ReNcell CX (cell line): Measurements from ENCODE around the genes LITAF and TXNDC11.

- PRO-cap, result no peak
These were observed 8.4 kb downstream of the CIITA start for GRCh38 chr16:10885333-10885941.

DNA sequence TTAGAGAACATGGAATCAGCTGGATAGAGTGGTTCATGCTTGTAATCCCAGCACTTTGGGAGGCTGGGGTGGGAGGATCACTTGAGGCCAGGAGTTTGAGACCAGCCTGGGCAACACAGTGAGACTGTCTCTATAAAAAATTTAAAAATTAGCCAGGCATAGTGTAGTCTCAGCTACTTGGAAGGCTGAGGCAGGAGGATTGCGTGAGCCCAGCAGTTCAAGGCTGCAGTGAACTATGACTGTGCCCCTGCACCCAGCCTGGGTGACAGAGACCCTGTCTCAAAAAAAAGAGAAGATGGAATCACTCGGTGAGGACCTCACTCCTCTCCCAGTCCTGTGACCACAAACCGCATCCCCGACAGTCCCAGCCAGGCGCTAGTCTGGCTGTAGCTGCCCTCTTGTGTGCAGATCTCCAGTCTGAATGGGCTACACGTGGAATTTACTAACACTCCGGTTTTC lies 11.2 kb downstream of the DEXI start:
- PRO-cap, result no peak

GRCh38 chr16:10940461-10941338 lies 1.6 kb downstream of the DEXI start:
- PRO-cap, result no peak

DNA sequence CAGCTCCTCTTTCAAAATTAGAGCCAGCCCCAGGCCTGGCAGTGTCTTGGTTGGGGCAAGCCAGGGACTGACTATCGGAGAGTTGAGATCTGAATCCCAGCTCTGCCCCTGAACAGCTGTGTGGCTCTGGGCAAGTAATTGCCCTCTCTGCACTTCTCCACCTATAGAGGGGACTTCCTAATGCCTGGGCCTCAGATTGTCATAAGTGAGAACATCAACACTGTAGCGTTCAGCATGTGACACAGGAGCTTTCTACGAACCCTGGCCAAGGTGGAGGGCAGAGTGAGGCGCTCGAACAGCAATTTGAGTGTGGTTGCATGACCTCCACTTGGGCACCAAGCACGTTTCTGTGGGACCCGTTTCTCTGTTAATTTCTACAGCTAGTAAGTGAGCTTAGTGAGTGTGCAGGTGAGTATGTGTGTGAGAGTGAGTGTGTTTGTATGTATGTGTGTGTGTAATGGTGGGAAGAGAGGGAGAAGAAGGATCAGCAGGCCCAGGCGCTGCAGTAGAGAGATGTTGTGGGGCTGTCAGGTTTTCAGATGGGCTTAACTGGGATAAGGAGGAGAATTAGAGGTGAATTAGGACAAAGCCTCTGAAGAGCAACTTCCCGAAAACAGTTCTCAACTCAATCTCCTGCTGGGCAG lies 63.1 kb downstream of the CLEC16A start:
- PRO-cap, result no peak

GRCh38 chr16:11082397-11082979 lies 138.1 kb downstream of the CLEC16A start:
- PRO-cap, result no peak

DNA sequence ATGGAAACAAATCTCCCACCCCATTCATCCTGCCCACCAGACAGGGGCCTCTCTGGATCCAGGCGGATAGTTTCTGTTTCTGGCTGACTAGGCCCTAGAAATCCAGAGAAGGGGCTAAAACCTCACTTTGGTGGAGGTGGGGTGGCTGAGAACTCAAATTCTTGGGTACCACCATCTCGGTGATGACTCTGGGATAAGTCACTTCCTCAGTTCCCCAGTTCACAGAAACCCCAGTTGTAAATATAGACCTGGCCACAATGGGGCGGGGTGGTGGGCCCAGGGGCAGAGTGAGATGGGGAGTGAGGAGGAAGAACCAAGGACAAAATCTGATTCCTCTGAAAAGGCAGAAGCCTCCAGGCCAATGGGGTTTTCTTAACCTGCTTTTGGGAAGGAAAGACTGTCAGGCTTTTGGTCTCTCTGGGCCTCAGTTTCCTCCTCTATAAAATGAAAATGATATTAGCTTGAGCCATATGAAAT lies 22.0 kb downstream of the SOCS1 start:
- PRO-cap, result no peak

GRCh38 chr16:11234623-11235213 lies 21.3 kb downstream of the SOCS1 start:
- PRO-cap, result no peak

GRCh38 chr16:11238441-11238665 lies 17.7 kb downstream of the SOCS1 start:
- PRO-cap, result no peak

DNA sequence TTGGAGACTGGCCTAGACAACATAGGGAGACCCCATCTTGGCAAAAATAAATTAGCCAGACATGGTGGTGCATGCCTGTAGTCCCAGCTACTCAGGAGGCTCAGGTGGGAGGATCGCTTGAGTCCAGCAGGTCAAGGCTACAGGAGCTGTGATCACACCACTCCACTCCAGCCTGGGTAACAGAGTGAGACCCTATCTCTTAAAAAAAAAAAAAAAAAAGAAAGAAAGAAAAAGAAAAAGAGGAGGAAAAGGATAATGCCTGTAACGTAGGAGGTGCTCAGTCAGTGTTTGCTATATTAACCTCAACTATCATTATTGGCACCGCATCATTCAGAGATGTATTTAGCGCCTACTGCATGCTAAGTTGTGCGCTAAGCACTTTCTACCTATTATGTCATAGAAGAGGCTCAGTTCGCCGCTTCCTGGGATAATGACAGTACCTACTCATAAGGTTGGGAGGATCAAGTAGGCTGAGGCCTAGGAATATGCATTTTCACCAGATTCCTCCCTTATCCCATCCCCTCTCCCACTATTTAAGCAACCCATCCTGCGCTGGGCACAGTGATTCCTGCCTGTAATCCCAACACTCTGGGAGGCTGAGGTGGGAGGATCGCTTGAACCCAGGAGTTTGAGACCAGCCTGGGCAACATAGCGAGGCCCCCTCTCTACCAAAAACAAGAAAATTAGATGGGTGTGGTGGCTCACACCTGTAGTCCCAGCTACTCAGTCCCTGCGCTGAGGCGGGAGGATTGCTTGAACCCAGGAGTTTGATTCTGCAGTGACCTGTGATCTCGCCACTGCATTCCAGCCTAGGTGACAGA lies 4.8 kb downstream of the SOCS1 start:
- PRO-cap, result no peak

- PRO-cap, result no peak
These were observed 2.8 kb upstream of the SOCS1 start for GRCh38 chr16:11258527-11259508.

GRCh38 chr16:11313123-11313757 lies 32.0 kb upstream of the RMI2 start:
- PRO-cap, result no peak

DNA sequence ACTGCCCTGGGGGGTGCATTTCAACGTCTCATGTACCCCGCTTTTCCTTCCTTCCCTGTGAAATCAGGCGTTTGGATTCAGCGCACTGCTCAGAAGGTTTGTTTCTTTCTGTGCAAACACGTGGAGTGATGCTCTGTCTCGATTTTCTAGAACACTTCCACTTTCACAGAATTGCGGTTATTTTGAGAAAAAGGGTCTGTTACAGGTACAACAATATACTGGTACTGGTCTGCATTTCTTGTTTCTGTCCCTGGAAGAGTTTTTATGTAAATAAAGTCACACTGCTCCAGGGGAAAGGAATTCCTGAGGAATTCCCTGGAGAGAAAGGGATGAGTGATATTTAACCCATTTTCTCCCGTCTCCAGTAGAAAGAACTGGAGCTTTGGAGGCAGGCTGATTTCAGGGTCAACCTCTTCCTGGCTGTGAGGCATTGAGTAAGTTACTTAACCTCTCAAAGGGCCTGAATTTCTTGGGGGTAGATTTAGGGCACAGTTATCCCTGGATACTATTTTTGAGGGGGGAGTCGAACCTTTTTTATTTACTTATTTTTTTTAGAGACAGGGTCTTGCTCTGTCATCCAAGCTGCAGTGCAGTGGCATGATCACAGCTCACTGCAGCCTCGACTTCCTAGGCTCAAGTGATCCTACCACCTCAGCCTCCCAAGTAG lies 16.1 kb upstream of the RMI2 start:
- PRO-cap, result no peak

DNA sequence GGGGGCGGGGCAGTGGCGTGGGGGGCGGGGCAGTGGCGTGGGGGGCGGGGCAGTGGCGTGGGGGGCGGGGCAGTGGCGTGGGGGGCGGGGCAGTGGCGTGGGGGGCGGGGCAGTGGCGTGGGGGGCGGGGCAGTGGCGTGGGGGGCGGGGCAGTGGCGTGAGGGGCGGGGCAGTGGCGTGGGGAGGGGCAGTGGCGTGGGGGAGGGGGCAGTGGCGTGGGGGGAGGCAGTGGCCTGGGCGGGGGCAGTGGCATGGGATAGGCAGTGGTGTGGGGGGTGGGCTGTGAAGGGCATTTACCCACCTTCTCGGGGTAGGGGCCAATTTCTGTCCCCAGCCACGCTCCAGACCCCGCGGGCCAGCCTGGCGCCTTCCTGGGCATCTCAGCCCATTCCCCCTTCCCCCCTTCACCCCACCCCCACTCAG lies 33.1 kb downstream of the ENSG00000188897 start:
- PRO-cap, result no peak

- PRO-cap, result no peak
These were observed 23.9 kb downstream of the LITAF start for GRCh38 chr16:11562601-11563368.

- PRO-cap, result bidirectional peak, plus-strand start at chr16:11586886, minus-strand start at chr16:11586913; bidirectional peak, plus-strand start at chr16:11587086, minus-strand start at chr16:11587185; bidirectional peak, plus-strand start at chr16:11587341, minus-strand start at chr16:11587370
These were observed at the start of gene LITAF for GRCh38 chr16:11586706-11587778. TSS of gene LITAF (minus strand) at chr16:11586919.

DNA sequence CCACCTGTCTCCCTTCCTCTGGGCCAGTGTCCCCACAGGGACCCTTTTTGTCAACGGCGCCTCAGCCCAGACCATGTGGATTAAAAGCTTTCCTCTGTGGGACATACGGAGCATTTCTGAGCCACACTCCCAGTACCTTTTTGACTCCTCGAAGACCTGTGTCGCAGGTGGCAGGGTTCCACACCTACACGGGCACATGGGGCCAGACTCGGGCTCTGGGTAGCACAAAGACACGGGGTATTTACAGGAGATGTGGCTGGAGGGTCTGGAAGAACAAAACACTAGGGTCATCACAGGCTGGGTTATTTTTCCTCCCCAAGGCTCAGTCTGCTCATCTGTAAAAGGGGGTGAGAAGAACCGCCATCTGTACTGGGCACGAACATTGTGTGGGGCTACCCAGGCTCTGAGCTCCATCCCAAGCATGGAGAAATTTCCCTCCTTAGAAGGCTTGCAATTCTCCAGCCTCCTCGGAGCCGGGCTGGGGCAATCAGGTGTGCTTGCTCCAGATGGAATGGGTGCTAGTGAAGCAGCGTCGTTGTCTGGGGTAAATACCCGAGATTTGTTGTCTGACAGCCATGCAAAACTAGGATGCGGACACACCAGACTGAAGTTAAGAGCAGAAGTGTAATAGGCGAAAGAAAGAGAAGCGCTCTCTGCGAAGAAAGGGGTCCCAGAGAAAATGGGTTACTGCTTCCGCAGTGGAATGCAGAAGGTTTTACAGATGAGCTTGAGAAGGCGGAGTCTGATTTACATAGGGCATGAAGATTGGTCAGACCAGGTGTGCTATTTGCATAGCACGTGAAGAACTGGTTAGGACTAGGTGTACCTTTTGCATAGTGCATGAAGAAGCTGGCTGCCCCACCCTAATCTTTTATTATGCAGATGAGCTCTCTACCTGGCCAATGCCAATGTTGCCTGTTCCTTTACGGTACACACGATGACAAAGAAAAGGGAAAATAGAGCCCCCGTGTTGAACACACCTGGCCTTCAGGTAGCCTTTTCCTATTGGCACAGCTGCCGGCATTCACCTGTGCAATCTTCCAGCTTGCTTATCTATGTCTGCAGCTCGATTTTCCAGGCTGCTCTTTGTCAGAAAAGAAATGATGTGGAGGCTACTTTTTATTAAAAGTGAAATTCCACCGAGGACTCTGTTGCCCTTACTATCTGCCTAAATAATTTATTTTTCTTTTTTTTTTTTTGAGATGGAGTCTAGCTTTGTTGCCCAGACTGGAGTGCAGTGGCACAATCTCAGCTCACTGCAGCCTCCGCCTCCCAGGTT lies 32.1 kb upstream of the SNN start:
- PRO-cap, result no peak

DNA sequence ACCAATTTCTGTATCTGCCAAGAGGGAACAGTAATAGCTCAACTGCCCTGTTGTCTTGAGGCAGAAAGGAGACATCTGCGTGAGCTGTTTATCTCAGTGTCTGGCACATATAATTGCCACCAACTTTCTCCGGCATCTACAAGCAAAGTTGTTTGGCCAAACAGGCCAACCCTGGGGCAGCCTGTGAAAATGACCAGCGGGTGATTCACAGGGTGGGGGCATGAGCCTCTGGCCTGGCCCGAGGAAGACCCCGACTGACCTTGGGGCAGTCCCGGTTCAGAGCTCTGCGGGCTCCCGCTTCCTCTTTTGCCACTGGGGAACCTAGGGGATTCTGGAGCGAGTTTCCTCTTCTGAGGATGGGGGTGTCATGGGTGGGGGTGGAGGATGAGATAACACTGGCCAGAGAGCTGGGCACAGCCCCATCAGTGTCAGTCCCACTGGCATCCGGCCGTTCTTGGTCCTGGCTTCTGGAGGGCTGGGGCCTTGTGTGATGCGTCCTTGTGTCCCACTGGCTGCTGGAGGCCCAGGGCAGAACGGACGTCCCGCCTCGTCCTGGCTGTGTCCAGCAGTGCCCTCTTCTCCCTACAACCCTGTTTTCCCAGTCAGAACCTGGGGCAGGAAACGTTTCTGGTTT lies 1.4 kb downstream of the SNN start:
- PRO-cap, result no peak

DNA sequence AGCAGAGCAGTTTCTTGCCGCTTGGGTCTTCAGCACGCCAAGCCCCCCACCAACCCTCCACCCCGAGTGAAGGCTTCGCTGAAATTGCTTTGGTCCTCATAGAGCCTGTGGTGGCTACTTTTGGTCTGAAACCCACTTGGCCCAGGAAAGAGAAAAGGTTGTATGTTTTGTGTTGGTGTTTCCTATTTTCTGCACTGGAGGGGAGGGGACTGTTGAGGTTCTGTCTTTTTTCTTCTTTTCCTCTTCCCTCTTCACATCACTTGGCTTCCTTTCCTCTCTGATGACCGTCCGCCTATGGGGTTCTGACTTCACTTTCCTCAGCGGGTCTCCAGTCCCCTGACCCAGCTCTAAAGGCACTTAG lies 8.8 kb downstream of the SNN start:
- PRO-cap, result no peak

- PRO-cap, result bidirectional peak, plus-strand start at chr16:11742286, minus-strand start at chr16:11742130; bidirectional peak, plus-strand start at chr16:11742543, minus-strand start at chr16:11742599; bidirectional peak, plus-strand start at chr16:11743067, minus-strand start at chr16:11742722
These were observed at the start of gene TXNDC11 for GRCh38 chr16:11741917-11742923. TSS of gene TXNDC11 (minus strand) at chr16:11742857.

GRCh38 chr16:11756131-11756654 lies 13.5 kb upstream of the TXNDC11 start:
- PRO-cap, result no peak